Amniotic epithelial cell (primary cell): ENCODE measurements around a stretch of chr5.

DNA sequence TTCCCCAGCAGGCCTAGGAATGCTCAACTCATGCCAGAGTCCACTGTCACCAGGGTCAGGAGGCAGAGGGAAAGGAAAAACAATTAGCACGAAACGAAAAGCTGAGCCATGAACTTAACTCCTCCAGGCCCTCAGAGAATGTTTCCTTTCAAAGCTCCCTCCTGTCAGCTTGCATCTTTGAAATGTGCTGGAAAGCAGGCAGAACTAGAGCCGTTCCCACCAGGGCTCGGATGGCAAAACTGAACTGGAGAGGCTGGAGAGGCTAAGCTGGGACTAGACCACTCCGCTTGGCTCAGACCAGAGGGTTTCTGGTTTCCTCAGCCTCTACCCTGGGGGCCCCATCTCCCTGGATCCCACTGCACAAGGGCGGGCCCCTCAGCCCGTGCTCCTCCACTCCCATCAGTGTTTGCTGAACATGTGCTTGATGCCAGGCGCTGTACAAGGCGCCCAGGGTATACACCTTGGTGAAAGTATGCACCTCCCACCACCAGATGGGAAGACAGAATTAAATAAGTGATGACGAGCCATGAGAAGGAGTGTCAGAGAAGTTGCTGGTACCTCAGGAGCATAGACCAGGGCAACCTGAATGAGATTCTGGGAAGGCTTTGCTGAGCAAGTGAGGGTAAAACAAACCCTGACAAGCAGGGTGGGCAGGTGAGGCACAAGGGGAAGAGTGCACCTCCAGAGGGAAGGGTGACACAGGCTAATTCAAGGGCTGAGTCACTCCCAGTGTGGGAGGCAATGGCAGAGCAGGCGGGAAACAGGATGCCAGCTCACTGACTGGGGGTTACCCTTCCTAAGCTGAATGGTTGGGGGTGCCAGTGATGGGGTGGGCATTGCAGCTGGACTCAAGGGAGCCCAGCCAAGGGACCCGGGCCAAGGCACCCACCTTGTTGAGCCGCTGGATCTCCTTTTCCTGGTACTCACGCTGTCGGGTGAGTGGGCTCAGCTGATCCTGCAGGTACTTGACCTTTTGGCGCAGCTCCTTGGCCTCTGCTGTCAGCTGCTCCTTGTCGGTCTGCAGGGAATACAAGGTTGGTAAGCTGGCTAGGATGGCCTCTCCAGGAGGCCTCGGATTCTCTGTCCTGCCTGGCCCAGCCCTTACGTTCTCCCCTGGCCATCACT lies 18.2 kb downstream of the GPX3 start:
- RRBS: no CpG with 5 or more reads among the region's 19 CpGs

- RRBS: no CpG with 5 or more reads among the region's 5 CpGs
These were observed 14.6 kb upstream of the TNIP1 start for GRCh38 chr5:151095262-151096043.

DNA sequence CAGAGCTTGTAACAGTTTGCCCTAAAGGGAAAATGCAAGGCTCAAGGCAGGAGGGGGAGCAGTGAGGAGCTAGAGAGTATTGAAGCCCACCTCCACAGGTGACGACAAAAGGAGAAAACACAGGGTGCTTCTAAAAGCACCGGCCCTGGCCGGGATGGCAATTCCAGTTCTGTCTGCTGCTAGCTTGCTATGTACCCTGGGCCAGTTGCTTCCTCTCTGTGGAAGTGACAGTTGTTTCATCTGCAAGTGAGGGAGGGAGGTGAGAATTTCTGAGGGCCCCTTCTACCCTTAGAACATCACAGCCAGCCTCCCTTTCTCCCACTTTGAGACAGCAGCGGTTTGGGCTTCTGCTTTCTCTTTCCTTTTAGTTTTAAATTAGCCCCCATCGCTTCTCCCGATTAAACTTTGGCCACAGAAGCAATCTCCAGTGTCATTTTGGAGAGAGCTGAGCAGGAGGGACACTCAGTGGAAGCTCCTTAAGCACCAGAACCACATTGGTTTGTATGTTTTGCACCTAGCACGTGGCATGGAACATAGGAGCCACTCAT lies 17.3 kb upstream of the TNIP1 start:
- RRBS: no CpG with 5 or more reads among the region's 7 CpGs

DNA sequence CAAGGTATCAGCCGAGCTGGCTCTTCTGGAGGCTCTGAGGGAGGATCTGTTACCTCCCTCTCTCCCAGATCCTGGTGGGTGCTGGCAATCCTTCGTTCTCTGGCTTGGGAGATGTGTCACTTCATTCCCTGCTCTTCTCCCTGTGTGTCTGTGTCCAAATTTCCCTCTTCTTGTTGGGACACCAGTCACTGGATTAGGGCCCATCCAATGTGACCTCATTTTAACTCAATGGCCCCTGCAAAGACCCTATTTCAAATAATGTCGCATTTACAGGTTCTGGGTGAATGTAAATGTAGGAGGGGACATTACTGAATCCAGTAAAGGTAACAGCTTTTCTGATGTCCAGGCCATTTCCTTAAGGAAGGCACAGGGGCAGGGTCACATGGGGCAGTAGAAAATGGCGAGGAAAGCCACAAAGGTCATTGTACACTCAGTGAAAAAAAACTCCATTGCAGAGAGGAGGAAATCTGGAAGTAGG lies 6.3 kb downstream of the CCDC69 start:
- RRBS: no CpG with 5 or more reads among the region's 4 CpGs

GRCh38 chr5:151230014-151230434 lies 6.1 kb upstream of the CCDC69 start:
- RRBS: no CpG with 5 or more reads among the region's 4 CpGs

DNA sequence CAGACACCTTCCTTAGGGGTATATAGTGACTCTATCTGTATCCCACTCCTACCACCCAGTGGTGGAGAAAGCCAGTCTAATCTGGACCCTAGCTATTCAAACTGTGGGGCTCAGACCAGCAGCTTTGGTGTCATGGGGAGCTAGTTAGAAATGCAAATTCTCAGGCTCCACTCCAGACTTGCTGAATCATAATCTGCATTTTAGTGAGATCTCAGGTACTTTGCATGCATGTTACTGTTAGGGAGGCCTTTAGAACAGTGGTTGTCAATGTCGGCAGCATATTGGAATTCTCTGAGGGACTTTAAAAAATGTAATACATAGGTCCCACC lies 12.1 kb upstream of the GM2A start:
- RRBS: no CpG with 5 or more reads among the region's 1 CpG

- RRBS: no CpG with 5 or more reads among the region's 6 CpGs
These were observed 46.6 kb upstream of the FAT2 start for GRCh38 chr5:151637571-151638235.

DNA sequence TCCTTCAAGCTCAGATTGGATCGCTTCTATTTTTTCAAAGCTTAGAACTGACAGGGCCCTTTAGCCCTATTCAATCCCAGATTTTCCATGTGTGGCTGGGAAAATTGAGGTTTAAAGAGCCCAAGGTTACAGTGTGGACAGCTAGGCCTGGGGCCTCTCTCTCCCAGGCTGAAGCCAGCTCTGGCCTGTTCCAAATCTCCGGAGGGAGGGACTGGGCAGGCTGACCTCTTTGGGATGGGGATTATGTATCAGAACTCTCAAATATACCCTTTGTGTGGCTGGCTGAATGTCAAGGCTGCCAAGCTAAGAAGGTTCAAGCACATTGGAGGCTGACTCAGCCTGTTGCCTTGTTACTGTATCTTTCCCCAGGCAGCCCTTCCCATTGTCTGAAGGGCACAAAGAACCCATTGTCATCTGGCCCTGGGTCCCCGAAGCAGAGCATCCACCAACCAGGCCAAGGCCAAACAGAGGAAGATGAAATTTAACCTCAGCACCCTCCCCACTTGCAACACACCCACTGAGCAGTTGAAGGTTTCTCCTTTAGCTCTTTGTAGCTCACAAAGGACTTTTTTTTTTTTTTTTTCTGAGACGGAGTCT lies 7.3 kb upstream of the SPARC start:
- RRBS: no CpG with 5 or more reads among the region's 4 CpGs

DNA sequence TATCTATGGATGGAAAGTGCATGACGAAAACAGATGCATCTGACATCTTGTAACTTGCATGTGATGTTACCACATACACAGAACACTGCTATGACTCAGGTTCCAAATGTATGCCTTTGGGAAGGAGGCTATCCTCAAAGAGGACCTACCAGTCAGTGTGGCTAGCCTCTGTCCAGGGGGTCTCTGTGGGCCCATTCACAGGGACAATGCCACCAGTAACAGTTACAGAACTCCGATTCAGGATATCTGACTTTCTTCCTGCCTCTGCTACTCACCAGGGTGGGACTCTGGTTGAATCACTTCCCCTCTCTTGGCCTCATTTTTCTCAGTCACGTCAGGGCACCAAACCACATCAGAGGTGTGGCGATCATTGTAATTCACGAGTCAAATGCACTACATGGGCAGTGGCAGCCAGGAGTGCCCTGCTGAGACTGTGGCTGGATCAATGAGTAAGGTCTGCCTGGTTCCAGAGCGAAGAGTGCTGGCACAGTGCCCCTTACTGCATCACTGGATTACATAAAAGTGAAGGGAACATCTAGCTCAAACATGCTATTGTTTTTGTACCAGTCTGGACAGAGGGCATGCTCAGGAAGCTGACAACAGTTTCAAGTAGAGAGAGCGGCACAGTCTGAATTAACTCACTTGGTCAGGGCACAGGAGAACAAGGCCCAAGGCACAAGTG lies 13.2 kb downstream of the ATOX1 start:
- RRBS: no CpG with 5 or more reads among the region's 7 CpGs

DNA sequence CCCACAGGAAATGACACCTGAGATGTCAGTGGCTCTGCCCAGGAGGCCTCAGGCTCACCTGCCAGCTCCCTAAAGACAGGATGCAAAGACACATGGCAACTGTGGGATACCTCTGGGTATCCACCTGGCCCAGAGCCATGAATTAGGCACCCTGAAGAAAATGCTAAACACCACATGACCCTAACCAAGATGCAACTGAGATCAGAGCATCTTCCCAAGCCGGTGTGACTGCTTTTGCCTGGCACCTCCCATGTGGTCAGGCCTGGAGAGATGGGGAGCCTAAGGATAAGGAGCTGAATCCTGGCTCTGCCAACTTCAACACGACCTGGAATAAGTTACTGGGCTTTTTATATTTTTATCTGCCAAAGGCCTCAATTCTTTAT lies 970 bp downstream of the ATOX1 start:
- RRBS: no CpG with 5 or more reads among the region's 2 CpGs

DNA sequence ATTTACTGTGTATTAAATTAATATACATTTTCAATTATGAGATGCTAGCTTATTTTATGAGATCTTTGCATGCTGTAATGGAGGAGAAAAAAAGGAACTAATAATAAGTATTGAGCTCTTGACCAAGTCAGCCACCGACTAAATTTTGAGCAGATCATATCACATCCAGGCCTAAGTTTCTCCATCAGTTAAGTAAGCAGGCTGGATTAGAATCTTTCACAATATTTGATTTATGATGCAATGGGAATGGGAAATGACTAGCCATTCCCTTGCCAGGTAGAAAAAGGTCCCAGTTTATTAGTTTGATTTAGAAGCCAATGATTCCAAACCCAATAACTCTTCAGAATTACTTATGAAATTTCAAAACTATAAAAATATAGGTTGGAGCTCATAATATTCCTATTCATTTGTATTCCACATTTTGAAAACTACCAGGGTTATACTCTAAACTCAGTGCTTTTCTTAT lies 533.2 kb upstream of the GRIA1 start:
- RRBS: no CpG with 5 or more reads among the region's 1 CpG

GRCh38 chr5:153960564-153960933 lies 78.2 kb downstream of the FAM114A2 start:
- RRBS: no CpG with 5 or more reads among the region's 4 CpGs

- RRBS: no CpG with 5 or more reads among the region's 3 CpGs
These were observed 3.8 kb downstream of the GALNT10 start for GRCh38 chr5:154194231-154194812.

- RRBS: no CpG with 5 or more reads among the region's 7 CpGs
These were observed 55.9 kb upstream of the SAP30L start for GRCh38 chr5:154389875-154390381.

GRCh38 chr5:154405198-154405868 lies 40.5 kb upstream of the SAP30L start:
- RRBS: 4% methylated on average over 5 of the region's 30 CpGs

GRCh38 chr5:154422989-154423281 lies 22.9 kb upstream of the SAP30L start:
- RRBS: no CpG with 5 or more reads among the region's 1 CpG

DNA sequence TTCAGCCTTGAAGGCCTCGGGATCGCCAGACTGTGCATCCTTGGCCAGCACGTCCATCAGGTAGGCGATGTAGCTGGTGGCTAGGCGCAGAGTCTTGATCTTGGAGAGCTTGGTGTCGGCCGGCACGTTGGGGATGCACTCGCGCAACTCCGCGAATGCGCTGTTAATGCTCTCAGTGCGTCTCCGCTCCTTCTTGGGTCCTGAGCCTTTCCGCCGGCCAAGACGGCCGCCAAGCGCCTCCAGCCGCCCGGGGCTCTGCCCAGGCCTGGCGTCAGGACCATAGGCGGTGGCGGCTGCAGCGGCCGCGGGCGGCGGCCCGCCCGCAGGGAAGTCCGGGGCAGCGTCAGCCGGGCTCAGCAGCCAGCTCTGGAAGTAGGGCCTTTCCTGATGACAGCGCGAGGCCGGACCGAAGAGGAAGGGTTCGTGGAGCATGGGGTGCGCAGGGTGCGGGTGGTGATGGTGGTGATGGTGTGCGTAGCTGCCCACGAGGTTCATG lies 465 bp downstream of the HAND1 start:
- RRBS: 3% methylated on average over 17 of the region's 44 CpGs

GRCh38 chr5:154728709-154729321 lies 26.4 kb upstream of the LARP1 start:
- RRBS: no CpG with 5 or more reads among the region's 5 CpGs

- RRBS: 3% methylated on average over 26 of the region's 50 CpGs
These were observed 900 bp downstream of the LARP1 start for GRCh38 chr5:154755991-154756562.

DNA sequence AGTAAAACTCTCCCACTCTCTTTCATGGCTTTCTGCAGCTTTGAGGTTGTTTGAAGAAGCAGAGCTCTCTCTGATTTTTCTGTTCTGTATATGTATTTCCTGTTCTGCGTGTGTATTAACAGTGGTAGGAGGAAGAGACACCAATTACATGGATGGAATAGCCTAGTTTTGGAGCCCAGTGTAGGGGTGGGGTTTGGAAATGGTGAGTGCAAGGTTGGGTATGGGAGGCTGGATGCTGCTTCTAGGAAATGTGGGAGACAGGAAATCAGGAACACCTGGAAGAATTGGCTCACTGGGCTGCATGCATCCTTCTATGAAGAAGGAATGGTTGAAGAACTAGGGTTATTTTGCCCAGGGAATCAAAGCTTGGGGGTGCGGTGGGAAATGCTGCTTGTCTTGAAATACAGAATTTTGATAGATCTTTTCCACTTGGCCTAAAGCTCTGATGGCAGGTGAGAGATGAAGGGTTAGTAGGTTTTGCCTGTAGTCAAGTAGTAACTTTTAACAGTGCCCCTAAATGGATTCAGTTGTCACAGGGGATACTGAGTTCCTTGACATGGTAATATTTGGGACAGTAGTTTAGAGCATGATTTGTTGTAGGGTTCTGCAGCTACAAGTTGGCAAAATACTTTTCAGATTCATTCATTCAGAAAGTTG lies 12.6 kb downstream of the LARP1 start:
- RRBS: no CpG with 5 or more reads among the region's 2 CpGs